ReNcell CX (cell line): ENCODE results near the gene DUSP12.

GRCh38 chr1:161193501-161193941 lies 5.3 kb downstream of the ADAMTS4 start:
- PRO-cap = no peak

DNA sequence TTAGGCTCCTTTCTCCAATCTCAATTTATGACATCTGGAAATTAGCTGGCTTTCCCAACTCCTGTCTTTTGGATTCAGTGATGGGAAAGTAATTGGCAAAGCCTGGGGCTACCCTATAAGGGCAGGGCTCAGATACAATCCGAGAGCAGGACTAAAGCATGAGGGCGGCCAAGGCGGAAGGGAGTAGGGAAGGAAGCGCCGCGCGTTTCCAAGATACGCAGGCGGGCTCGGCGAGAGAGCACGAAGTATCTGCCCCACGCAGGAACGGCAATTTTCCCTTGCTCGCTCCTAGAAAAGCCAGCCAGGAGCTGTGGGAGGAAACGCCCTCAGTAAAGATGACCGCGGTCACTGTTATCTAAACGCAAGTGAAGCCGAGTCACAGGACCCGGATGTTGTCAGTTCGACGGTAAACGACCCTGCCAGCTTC lies 299 bp upstream of the NDUFS2 start:
- PRO-cap = bidirectional peak, plus-strand start outside the sequence, minus-strand start at position 247 of the sequence

DNA sequence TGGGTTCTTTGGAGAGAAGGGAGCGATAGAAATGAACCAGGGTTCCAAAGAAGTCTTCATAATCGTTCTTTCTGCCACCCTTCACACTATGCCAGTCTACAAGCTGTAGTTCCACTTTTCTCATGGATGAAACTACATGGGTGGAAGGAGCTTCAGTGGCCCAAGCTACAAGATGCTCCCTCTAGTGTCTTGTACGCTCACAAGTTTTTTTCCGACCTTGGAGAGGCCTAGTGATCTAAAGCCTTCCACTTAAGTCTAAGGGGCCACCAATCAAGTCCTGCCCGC lies 375 bp upstream of the TOMM40L start:
- PRO-cap = unidirectional peak, minus-strand start at position 195 of the sequence; bidirectional peak, plus-strand start outside the sequence, minus-strand start at position 199 of the sequence

DNA sequence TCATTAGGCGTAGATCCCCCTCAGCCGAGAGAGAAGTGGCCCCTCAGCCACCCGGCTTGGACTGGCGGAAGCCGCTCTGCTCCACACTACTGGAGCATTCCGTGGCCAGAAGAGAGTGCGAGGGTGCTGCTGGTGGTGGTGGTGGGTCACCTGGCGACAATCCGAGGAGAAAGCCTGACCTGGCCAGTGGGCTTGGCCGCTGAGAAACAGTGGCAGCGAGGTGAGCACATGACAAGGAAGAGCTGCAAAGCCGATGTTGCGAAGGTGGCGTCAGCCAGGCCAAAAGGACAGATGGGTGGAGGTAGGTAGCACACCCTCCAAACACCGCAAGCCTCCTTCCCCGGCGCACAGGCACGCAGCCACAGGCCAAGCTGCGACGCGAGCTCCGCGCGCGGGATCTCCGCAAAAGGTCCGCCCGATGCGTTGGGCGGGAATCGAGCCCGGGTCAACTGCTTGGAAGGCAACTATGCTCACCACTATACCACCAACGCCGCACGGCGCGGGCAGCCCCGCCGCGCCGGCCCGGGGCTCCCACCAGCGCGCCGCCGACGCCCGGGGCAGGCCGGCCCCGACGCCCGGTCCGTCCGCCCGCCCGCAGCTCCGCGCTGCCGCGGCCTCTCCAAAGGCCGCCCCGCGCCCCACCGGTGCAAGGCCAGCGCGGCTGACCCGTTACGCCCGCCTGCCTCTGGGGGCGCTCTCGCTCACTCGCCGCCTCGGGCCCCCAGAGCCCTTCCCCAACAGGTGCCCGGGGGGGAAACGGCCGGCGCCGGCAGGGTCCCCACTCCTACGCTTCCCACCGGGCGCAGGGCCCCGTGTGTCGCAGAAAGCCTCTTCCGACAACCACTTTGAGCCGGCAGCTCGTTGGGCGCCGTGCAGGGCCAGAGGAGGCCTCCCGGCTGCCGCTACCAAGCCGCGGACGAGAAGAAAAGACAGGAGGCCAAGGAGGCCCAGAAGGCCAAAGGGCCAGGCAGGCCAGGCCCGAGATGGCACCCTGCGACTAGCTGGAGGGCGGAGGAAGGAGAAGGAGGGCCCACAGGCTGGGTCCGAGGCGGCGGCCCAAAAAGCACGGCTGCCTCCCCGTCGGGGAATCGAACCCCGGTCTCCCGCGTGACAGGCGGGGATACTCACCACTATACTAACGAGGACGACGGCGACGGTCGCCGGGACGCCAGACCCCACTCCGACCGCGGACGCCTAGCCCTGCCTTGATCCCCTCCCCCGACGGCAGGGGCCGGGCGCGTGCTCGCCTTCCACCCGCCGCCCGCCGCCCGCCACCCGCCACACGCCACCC lies 65.1 kb upstream of the FCGR2A start:
- PRO-cap = bidirectional peak, plus-strand start at position 736 of the sequence, minus-strand start at position 637 of the sequence; bidirectional peak, plus-strand start at position 996 of the sequence, minus-strand start at position 916 of the sequence

DNA sequence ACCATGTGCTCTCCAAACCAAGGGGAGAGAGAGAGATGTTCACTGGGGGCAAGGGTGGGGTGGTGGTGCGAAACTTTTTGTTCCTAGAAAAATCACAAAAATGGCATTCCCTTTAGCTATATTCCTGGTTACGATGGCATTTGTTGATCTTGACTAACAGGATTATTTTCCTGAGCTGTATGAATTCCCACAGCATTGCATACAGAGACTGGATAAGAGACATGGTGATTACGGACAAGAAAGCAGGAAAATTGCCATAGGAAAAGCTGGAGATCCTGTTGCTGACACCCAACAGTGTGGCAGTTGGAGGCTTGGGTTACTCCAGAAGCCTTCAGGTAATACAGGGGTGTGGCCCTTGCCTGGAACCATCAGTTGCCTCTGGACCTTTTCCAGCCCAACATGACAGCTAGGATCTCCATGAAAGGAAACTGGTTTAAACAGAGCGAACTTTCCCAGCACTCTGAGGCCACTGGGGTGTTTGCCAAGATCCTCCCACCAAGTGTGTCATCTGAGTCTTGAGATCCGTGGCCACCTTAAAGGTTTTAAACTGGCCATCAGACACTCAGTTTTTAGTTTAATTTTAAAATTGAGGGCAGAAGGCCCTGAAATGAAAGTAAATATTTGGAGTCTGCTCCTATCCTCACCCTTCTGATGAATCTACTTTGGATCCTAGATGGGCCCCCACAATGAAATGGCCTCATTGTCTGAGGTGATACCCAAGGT lies 17.9 kb upstream of the FCGR2A start:
- PRO-cap = no peak

DNA sequence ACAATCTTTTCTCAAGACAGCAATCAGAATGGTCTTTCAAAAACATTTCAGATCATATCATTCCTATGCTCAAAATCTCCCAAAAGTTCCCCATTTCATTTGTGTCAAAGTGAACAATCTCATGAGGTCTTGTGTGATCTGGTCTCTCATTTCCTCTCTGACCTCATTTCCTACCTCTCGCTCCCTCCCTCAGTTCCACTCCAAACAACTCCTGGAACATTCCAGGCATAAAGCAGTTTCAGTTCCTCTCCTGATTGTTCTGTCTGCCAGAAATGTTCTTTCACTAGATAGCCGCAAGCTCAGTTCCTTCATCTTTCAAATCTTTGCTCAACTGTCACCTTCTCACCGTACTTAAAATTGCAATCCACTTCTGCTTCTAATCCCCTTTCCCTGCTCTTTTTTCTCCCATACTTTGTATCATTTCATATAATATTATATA lies 5.6 kb upstream of the FCGR2A start:
- PRO-cap = no peak

DNA sequence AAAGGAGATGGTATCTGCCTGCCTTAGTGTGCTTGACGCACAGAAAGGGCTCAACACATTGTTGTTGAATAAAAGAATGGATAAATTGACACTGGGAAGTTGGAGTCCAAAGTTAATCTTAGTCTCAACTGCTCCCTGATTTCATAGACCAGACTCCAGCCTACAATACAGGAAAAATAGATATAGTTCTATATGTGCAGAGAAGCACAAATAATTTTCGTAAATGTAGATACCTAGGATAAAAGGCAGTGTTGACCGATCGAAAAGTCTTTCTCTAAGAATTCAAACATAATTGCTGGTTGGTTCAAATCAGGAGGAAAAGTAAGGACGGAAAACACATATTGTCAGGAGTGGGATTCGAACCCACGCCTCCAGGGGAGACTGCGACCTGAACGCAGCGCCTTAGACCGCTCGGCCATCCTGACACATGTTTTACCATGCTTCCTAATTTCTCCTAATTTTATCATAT lies 5.7 kb downstream of the HSPA6 start:
- PRO-cap = no peak

GRCh38 chr1:161539666-161540615 lies 9.7 kb downstream of the FCGR3A start:
- PRO-cap = unidirectional peak, minus-strand start at chr1:161540049

GRCh38 chr1:161727376-161727877 lies 6.1 kb downstream of the FCRLB start:
- PRO-cap = bidirectional peak, plus-strand start at chr1:161727544, minus-strand start at chr1:161727419; unidirectional peak, minus-strand start at chr1:161727696

GRCh38 chr1:161749262-161749908 lies at the start of gene DUSP12:
DUSP12 (plus strand) TSS chr1:161749786.
- PRO-cap = bidirectional peak, plus-strand start at chr1:161749808, minus-strand start at chr1:161749628

DNA sequence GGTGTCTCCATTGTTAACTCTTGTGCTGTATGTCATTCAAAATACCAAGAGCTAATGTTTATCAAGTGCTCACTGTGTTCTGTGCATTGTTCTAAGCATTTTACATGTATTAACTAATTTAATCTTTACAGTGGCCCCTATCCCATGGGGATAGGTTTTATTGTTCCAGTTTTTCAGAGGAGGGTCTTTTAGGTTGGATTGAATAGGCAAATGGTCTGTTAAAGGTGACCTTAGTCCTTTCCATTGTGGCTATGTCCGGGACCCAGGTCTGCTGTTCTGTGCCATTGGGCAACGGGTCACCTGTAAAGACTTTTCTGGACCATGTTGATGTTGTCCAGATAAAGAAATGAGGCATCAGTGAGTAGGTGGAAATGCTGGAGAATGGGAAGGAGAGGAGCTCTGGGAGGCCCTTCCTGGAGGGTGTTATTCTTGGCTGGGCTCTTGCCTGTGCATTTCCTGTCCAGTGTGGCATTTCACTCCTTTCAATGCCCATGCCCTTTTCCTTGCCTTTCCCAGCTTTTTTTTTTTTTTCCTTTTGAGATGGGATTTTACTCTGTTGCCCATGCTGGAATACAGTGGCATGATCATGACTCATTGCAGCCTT lies 11.6 kb downstream of the NOS1AP start:
- PRO-cap = no peak

GRCh38 chr1:162131307-162131869 lies 61.9 kb downstream of the NOS1AP start:
- PRO-cap = no peak

DNA sequence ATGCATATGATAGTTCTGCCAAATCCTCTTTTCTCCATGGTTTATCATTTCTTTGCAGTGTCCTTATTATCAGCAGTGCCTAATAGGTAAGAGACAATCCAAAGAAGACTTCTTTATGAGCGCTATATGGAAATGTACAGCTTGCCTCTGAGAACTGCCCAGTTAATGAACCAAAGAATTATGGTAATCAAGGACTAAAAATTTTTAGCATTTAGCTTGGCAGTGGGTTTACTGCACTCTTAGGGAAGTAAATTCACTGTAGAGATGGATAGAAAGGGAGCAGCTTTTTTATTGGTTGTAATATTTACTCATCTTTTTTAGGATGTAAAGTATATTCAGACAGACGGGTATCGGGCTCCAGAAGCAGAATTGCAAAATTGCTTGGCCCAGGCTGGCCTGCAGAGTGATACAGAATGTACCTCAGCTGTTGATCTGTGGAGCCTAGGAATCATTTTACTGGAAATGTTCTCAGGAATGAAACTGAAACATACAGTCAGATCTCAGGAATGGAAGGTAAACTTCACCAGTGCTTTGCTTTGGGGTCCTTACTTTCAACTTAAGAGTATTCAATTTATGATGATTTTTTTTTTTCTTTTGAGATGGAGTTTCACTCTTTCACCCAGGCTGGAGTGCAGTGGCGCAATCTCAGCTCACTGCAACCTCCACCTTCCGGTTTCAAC lies 3.1 kb downstream of the UHMK1 start:
- PRO-cap = no peak

- PRO-cap = no peak
Measured at GRCh38 chr1:162560526-162560942, 988 bp upstream of the UAP1 start.

- PRO-cap = no peak
Measured at GRCh38 chr1:162663446-162664159, 31.3 kb downstream of the DDR2 start.

GRCh38 chr1:162732602-162733371 lies 57.7 kb upstream of the HSD17B7 start:
- PRO-cap = no peak

- PRO-cap = no peak
Measured at GRCh38 chr1:162782720-162783535, 7.6 kb upstream of the HSD17B7 start.

GRCh38 chr1:164320800-164321186 lies 238.2 kb upstream of the PBX1 start:
- PRO-cap = no peak

DNA sequence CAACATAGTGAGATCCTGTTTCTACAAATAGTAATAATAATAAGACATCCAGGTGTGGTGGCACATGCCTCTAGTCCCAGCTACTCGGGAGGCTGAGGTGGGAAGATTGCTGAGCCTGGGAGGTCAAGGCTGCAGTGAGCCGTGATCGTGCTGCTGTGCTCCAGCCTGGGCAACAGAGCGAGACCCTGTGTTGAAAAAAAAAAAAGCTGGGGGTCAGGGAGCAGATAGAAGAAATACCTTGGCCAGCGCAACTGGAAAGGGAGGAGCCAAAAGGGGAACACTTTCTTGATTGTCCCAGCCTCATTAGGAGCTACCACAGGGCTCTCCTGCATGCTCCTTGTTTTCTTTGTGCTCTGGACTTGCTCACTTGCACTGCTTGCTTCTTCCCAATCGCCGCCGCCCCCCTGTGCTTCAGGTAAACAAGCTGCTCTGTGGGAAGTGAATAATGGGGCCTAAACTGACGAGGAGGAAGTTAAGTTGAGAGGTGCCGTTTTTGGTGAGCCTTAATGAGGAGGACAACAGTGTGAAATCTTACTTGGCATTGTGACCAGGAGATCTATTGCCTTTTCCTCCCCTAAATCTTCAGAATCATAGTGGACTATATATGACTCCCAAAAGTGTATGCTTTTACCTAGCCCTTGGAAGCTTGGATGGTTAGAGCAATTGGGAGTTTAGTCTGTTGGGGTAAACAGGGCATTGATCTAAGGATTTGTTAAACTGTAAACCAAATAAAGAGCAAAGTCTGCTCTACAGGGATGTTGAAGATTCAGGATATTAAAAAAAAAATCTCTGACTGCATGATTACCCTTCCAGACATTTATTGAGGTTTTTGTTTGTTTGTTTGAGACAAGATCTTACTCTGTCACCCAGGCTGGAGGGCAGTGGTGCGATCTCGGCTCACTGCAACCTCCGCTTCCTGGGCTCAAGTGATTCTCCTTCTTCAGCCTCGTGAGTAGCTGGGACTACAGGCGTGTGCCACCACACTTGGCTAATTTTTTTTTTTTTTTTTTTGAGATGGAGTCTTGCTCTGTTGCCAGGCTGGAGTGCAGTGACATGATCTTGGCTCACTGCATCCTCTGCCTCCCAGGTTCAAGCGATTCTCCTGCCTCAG lies 31.4 kb downstream of the PBX1 start:
- PRO-cap = no peak

DNA sequence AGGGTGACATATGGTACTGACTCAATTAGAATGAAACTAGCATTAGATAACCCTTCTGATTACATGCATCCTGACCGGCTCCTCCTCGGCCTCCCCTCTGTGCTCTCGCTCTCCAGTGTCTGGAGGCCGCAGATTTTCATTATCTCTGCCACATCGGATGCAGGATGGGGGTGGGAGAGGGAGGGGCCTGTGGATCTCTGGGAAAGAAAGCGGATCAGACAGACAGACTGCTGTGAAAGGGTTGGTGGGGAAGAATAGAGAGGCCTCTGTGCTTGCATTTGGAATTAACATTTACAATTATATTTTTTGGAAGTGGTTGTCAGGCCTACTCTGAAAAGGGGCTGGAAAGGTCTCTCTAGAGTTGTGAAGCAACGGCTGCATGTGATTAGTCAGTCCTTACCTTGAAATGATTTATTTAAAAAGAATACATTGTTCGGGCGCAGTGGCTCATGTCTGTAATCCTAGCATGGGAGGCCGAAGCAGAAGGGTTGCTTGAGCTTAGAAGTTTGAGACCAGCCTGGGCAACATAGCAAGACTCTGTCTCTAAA lies 131.1 kb downstream of the PBX1 start:
- PRO-cap = no peak